Cerebral cortex (tissue), 2 donors: Measurements from ENCODE around the gene CXXC1.

DNA sequence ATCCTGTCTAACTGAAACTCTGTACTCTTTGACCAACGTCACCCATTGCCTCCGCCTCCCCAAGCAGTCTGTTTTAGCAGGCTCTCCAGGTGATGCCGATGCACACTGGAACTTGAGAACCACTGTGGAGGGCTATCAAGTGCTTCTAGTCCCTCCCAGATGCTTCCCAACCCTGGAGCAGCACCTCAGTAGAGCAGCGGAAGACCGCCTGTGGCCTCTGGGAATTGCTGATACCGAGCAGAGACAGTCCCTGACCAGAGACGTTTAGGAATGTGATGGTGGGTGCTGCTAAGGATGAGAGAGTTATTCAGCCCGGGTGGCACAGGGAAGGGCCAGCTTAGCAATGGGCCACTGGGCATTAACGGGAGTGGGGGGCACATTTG, 50.7 kb downstream of the LIPG start:
- PRO-cap, 2 experiments, result no peak in any of the 2 experiments

- PRO-cap, 2 experiments, result no peak in any of the 2 experiments
These were observed 51.1 kb downstream of the LIPG start for GRCh38 chr18:49612975-49613414.

DNA sequence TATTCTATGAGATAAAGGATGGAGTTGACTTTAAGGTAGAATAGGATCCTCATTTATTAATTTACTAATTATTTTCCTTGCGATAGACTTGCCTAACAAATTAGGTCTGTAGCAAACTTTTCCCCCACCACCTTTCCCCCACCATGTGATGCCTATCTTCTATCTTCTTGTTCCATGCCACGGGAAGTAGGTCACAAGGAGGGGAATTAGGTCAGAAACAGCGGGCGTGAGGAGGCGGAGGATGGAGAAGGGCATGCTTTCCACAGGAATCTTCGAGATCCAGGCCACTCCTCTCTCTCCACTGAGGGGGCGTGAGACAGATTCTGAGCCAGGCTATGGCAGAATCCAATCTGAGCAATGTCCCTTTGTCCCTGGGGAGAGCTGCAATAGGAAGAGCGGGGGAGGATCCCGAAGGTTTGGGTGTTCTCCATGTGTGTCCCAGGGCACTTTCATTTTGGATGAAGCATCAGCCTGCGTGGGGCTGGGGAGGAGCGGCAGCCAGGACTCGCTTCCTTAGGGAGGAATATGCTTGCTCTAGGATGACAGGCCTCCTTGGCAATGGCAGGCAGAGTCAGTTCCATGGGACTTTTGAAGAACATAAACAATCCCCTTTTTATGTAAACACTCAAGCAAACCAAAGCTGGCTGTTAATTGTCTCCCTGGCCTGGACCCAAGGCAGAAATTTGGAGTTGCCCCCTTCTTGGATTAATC, 84.0 kb downstream of the LIPG start:
- PRO-cap, 2 experiments, result no peak in any of the 2 experiments

- PRO-cap, 2 experiments, result no peak in any of the 2 experiments
These were observed 125.5 kb upstream of the ACAA2 start for GRCh38 chr18:49938823-49939148.

GRCh38 chr18:50097492-50098146, 97.3 kb downstream of the MYO5B start:
- PRO-cap, 2 experiments, result no peak in any of the 2 experiments

DNA sequence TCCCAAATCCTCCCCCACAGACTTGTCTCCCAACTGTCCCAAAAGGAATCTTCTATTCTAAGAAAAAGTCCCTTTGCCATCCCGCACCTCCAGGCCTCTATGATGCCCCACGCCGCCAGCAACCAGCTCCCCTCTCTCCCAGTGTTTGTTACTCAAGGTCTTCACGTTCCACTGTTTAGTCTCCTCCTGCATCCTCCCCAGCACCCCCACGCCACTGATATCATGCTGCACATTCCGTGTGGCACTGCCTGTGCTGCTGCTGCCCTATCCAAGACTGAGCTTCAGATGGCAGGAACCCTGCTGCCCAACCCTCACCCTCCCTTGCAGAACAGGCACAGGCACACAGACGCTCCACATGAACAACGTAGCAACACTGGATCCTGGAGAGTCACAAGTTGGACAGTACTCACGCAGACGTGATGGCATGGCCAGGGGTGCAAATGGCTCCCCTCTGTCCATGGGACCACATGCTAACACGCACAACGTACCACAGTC, 35.3 kb downstream of the MYO5B start:
- PRO-cap, 2 experiments, result no peak in any of the 2 experiments

DNA sequence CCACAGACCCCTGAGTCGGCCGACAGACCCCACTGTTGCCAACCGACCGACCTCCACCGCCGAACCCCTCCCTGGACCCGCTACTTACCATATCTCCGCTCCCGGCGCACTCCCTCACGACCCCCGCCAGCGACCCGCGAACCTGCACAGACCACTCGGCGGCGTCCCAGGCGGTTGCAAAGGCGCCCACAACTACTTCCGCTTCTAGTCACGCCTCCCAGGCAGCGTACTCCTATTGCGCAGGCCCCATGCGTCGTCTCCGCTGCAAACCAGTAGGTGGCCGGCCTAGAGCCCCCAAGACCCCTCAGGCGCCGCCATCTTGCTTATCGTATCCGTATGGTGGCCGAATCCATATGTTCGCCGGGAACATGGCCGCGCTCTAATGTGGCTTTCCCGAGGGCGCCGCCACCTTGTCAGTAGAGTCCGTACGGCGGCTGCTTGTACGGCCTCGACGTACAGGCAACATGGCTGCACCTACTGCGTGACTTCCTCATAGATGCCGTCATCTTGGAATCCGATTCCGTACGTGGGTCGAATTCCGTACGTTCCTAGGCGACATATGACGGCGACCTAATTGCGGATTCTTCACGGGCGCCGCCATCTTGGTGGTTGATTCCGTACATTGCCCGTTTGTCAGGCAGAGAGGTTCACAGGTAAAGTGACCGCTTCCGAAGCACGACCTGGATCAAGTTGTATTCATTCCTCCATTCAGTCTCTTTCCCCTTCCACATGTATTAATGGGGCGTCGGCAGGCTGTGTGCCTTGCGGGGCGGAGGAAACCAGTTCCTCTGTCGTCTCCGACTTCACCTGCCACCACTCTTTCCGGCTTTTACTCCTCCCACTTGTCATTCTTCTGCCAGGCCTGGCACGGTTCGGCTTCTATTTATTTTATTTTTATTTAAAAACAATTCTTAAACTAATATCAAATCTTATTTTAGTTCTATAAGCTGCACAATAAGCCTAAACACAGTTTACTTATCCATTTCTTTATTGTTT, at the start of gene CXXC1:
Gene CXXC1, minus strand, starts transcription at position 194 of the 996 bp plus-strand sequence.
- PRO-cap, 2 experiments, result peak in 1 of 2 experiments; most common minus-strand start position 194 of the sequence (in 1)

DNA sequence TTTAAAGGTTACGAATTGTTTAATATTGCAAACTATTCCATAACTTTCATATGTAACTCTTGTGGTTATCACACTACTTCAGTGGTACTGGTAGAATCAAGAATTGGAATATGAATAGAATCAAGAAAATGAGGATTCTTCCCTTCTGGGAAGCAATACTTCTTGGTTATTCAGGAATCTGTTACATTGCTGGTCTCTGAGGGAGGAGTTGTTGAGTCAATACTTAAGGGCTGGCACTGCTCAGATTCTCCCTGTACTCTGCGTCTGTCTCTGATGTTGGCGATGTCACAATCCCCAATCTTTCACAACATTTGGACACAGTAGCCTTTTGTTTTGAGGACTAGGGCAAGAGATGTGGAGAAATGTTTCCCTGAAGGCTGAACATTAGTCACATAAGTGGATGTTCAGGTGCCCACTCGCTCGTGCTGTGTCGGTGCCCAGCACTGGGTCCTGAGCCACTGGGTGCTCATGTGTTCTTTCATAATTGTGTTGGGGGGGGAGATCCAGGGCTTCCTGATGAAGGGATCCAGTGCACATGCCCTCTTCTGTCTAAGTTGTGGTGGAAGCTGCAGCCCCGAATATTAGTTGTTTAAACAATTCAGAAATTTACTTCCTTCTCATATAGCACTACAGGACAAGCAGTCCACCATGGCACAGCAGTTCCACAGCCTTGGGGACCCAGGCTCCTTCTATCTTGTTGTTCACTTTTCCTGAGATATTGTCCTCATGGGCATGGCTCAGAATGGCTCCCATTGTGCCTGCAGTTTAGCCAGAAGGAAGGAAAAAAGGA, 55.0 kb downstream of the MAPK4 start:
- PRO-cap, 2 experiments, result no peak in any of the 2 experiments

- PRO-cap, 2 experiments, result peak in 1 of 2 experiments; most common minus-strand start chr18:50944365 (in 1)
These were observed 23.6 kb upstream of the ELAC1 start for GRCh38 chr18:50944257-50944600.

DNA sequence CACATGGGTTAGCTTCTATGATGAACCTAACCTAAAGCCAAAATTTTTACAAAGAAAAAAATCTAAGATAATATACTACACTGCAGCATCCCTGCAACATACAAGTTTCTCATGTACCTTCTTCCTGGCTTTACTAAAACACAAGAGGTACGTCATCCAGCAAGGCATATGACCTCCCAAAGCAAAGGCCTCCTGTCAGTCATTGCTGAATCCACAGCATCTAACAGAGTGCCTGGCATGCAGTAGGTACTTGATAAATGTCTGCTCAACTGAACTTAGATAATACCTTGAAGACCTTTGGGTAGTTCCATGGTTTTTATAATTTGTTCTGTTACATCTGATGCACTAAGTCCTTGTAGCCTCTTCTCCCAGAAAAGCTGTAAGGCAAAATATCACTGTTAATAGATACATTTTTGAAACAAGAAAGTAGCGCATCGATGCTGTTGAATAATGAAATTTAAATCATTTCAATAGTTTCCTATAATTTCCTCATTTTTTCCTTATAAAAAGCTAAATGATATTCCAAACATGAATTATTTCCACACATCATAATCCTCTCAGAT, 58.6 kb downstream of the MBD2 start:
- PRO-cap, 2 experiments, result no peak in any of the 2 experiments

- PRO-cap, 2 experiments, result no peak in any of the 2 experiments
These were observed 2.1 kb downstream of the MBD2 start for GRCh38 chr18:54222147-54222990.

DNA sequence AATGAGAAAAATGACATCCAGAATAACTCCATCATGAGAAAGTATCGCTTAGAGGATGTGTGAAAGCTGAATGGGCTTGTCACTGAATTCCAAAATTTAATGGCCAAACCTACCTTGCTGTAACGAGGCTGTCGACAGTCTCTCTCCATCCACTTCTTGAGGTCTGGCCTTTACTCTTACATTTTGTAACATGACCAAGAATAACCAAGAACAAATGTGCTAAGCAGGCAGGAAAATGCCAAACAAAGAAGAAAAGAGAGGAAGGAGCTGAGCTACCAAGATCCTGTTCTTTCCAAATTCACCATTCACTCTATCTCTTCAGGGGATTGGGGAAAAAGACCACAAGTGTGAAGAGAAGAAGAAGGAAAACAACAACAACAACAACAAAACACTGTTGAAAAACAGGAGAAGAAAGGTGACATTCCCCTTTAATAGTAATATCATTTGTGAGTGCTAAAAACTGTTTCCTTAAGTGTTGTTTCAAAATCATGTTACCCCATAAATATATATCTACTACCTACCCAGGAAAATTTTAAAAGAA, 10.4 kb upstream of the MBD2 start:
- PRO-cap, 2 experiments, result no peak in any of the 2 experiments

DNA sequence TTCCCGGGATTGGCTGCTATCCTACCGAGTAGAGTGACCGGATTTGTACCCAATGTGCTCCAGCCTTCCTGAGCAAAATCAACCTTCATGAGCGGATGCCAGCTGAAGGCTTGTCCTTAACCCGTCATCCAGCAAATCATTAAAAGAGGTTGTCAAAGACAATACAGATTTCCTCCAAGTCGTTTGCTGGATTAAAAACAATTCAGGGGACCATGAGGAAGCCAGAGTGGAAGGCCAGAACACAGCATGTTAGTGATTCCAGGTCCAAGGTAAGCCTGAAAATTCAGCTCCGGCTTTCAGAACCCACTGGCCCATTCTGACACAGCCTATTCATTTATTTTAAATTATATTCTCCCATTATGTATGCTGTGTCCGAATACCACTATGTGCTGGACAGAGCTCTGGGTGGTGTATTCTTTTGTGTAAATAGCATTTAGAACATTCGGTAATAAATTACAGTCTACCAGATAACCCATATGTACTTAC, 76.8 kb upstream of the DYNAP start:
- PRO-cap, 2 experiments, result no peak in any of the 2 experiments

GRCh38 chr18:54873917-54874320, 45.6 kb downstream of the RAB27B start:
- PRO-cap, 2 experiments, result no peak in any of the 2 experiments

- PRO-cap, 2 experiments, result peak in 1 of 2 experiments; most common minus-strand start chr18:55403695 (in 1)
These were observed 184.5 kb downstream of the TCF4 start for GRCh38 chr18:55403479-55403971.

DNA sequence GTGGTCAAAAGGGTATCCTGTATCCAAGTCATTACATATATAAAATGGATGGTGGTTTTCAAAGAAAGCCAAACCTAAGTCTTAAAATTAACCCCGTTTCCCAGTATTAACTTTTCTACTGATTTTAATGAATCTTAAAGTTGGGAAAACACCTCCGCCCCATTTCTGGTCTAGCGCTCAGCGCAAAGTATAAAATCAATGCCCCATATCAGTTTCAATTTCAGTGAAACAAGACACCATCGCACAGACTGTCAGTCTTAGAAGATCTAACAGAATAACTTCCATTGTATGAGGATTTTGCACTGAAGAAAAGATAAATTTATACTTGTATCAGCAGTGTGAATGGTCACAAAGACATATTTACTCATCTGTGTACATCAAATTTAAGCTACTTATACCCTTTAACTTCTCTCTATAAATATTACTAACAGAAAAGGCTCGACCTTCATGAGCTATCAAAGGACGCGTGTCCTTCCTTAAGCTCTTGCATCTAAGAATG, 183.2 kb downstream of the TCF4 start:
- PRO-cap, 2 experiments, result no peak in any of the 2 experiments

- PRO-cap, 2 experiments, result no peak in any of the 2 experiments
These were observed 167.8 kb downstream of the TCF4 start for GRCh38 chr18:55419991-55420820.

- PRO-cap, 2 experiments, result no peak in any of the 2 experiments
These were observed 167.2 kb downstream of the TCF4 start for GRCh38 chr18:55420875-55421187.

GRCh38 chr18:55489572-55490082, 98.4 kb downstream of the TCF4 start:
- PRO-cap, 2 experiments, result no peak in any of the 2 experiments

GRCh38 chr18:55501390-55501923, 86.5 kb downstream of the TCF4 start:
- PRO-cap, 2 experiments, result no peak in any of the 2 experiments